Tongue (tissue), 2 donors: ENCODE data around the genes ANKFY1, MYBBP1A, ALOX15 and ARRB2.

- RAMPAGE, long total RNA = start-site peak on the minus strand at chr17:4263950-4263979, 123 and 138 reads in 2 replicates
Measured at GRCh38 chr17:4263151-4264407, at the start of gene ANKFY1. TSS of gene ANKFY1 (minus strand) at chr17:4263979.

GRCh38 chr17:4287178-4287718, 23.5 kb upstream of the ANKFY1 start:
- RAMPAGE, long total RNA = no peak

DNA sequence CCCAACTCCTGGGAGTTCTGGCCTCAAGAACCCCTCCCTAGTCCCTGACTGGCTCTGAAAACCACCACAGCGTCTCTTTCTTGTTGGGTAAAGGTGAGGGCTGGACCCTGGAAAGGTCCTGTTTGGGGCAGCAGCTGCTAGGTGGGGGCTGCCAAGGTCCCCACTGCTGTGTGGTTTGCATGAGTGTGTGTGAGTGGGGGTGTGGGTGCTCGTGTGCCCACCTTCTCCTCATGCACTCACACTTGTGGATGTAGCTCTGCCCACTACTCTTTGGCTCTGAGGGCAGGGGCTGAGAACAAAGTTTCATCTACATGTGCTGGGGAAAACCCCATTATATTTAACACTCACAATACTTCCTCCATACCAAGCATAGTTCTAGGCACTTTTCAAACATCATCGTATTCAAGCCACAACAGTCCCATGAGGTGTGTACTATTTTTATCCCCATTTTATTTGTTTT, 7.1 kb upstream of the SPNS3 start:
- RAMPAGE, long total RNA = no peak

DNA sequence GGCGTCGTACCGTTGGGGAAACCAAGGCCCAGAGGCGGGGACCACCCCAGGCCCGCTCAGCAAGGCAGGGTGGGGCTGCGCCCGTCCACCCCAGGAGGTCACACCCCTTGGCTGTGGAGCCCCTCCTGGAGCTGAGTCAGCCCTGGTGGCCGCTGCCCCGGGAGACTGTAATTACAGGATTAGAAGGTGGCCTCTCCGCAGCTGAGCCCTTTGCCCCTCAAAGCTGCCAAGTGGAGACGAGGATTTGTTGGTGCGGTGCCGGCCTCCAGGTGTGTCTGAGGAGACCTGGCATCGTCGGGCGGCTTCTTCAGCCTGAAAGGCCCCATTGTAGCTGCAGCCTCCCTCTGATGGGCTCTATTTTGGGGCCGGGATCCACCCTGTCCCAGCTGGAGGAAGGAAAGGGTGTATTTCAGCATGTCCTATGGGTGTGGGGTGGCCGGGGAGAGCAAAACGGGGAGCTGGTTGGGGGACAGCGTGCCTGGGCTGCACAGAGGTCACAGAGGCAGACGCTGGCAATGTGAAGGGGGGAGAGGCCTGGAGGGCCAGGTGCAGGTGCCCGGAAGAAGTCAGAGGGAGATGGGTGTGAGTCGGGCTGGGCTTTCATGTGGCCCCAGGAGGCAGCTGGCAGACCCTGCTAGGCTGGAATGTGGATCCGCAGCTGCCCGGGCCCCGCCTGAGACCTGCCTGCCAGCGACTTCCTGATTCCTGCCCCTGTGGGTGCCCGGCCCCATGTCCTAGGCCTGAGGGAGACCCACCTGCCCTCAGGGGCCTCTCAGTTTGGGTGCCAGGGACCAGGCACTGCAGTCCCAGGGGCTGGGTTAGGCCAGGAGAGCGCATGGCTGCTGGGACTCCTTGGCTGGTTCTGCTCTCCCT, 22.5 kb upstream of the SPNS2 start:
- RAMPAGE, long total RNA = no peak

- RAMPAGE, long total RNA = no peak
Measured at GRCh38 chr17:4499504-4500538, 1.1 kb downstream of the SPNS2 start.

GRCh38 chr17:4518813-4519560, 20.3 kb downstream of the SPNS2 start:
- RAMPAGE, long total RNA = no peak

DNA sequence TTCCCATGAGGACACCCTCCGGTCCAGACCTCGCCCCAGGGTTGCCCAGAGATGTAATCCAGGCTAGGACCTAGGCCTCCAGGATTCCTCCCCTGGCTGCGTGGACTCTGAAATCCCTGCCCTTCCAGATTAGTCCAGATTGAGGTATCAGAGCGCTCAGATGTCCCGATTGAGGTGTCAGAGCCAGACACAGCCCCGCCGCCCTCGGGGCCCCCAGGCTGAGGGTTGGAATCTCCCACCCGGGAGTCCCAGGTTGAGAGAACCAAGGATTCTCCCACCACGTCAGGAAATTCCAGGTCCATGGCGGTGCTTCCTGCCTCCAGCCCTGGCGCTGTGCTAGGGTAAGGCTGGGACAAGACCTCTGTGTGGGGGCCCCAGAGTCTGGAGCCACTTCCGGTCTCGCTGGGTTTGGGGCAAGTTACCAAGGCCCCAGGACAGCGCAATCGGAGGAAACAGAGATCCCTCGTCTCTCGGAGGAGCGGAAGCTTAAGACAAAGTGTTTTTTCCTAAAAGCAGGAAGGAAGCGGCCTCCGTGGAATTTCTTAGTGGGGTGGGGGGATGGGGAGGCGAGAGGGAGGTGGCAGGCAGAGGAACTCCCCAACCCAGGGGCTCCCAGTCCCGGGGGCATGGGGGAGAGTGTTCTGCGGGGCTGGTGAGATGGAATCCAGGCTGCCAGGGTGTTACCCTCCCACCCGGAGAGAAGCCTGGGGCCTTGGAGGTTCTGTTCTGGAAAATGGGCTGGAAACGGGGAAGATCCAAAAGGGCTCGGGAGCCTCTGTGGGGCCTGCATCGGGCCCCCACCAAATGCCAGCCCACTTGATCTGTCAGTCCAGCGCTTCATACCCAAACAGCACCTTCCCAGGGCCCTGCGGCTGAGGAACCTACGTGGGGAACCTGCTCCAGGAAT, 23.8 kb downstream of the MYBBP1A start:
- RAMPAGE, long total RNA = no peak

GRCh38 chr17:4535866-4536534, 19.2 kb downstream of the MYBBP1A start:
- RAMPAGE, long total RNA = no peak

DNA sequence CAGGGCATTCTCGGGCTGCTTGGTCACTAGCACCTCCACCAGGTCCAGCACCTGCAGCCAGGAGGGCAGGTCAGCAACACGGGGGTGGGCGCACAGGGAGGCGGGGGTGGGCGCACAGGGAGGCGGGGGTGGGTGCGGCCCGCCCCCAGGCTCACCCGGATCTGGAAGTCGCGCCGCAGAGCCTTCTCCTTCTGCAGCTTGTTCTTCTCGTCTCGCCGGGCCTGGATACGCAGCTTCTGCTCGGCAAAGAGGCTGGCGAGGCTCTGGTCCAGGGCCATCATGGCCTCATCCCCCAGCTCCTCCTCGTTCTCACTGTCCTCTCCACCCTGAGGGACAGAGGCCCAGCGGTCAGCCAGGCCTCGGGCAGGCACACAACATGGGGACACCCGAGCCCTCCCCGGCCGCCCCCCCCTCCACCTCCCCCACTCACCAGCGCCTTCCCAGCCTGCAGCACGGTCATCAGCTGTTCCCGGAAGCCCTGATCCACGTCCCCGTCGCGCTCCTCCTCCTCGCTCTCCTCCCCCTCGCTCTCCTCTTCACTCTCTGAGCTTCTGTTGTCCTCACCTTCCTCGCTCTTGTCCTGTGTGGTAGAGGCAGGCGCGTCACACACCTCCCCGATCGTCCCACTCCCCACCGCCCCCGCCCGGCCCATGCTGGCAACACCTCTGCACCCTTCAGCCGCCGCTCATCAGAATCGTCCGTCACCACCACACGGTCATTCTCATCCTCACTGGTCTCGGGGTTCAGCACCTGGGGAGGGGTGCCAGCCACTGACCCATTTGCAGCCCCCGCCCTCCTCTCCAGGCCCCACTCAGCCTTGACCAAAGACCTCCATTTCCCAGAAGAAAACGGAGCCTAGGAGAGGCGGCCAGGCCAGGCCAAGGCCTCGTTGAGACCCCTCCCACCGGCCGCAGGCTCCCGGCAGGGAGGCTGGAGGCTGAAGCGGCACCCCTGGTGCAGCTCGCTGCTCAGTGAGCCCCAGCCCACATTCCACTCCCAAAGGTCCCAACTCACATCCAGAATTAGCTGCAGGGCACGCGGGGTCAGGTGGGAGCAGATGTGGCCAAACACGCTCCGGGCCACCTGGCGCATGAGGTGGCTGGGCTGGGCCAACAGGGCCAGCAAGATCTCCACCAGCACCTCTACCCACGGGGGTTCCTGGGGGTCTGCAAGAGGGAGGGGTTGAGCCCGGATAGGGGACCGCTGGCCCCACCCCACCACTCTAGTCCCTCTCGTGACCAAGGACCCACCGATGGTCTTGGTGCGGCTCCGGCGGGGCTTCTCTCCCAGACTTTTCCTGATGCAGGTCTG, 10.1 kb downstream of the MYBBP1A start:
- RAMPAGE, long total RNA = no peak

DNA sequence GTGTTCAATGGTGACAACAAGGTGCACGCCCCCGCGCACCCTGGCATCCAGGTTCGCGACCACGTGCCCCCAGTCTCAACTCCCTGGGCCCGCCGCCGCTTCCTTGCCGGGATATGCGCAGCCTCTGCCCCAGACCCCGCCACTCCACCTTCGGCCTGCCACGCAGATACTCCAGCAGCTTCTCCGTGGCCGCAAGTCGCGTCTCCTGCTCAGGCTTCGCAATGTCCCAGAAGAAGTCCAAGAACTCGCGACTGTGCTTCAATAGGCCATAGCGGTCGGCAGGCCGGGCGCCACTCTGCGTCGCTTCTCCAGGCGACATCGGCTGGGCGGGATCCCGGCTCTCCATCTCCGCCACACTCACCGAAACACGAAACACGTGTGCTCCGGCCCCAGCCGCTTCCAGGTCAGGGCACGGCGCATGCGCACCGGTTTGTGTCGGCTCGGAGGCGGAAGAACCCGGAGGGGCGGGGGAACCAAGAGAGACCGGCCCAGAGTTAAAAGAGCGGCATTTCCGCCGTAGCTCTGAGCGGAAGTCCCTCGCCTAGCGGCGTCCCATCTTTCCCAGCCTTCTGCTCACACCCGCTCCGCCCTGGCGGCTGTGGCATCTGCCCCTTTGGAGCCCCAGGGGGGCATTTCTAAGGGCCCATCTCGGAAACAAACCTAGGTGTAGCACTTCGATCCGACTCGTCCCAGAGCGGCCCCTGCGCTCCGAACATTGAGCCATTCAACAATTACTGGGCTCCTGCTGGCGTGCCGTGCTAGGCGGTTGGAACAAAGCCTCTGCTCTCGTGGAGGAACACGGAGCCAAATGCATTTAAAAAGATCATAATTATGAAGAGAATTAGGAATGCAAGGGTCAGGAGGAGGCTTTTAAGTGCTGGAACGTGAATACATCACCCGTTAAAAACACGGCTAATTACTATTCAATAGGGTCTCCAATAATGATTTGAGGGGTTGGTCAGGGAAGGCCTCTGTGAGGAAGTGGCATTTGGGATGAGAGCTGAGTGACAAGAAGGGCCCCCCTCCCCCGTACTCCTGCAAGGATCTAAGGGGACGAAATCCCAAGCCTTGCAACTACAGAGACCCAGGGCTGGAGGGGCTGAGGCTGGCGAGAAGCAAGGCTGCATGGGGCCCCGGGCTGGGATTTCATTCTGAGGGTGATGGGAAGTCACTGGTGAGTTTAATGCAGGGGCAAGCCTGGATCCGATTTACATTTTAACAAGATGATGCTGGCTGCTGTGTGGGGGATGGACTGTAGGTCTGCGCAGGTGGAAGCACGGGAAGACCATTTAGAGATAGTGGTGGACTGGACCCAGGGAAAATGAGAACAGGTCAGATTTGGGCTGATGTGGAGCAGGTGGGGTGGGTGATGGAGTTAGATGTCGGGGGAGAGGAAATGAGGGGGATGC, at the start of gene MYBBP1A:
Gene MYBBP1A, minus strand, starts transcription at position 406 of the 1,409 bp plus-strand sequence.
- RAMPAGE, long total RNA = start-site peak on the minus strand centred at position 395 of the sequence, 66 bp wide, 39 and 43 reads in 2 replicates

DNA sequence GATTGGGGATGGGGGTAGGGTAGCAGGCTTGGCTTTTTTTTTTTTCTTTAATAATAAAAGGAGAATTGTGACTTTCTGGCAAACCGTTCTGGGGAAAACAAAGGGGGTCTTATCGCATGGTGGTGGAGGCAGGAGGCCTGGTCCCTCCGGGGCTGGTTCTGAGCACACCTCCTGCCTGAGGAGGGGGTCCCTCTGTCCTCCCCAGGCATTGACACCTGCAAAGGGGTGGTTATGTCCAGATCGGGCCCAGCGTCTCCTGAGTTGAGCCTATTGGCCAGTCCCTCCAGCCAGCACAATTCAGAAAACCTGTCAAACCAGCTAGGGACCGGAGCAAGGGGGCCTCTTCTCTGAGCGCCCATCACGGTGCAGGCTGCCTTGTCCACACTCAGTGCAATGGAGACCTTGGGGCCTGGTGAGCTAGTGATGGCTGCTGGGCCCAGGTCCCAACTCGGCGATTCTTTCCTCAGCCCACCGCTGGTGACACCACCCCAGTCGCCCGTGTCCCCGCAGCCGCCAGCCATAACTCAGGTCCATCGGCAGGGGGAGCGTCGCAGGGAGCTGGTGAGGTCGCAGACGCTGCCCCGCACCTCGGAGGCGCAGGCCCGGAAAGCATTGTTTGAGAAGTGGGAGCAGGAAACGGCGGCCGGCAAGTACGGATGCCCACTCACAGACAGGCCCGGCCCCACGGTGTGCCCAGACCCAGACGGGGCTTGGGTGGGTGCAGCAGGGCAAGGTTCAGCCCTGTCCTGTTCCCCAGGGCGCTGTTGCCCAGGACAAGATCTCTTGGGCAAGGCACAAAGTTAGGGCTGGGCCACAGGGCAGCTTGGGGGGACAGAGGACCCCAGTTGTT, 10.6 kb downstream of the SMTNL2 start:
- RAMPAGE, long total RNA = no peak

- RAMPAGE, long total RNA = no peak
Measured at GRCh38 chr17:4598014-4598733, 13.8 kb downstream of the SMTNL2 start.

DNA sequence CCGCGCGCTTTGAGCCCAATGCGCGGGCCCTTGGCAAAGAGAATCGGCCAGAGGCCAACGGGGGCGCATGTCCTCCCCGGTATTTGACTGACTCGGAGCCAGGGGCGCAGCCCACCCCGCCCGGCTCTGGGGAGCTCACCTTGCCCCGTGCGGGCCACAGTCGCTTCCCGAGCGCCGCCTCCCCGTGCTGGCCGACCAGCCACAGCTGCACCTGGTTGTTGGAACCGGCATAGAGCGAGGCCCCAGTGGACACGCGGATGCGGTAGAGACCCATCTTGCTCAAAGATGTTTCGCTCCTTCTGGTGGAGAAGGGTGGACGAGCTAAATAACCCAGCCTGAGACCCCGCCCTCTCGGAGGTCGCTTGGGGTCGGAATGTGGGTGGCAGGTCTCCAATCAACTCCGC, at the start of gene ALOX15:
Gene ALOX15, minus strand, starts transcription at position 301 of the 404 bp plus-strand sequence.
- RAMPAGE, long total RNA = no peak

GRCh38 chr17:4696319-4696852, 7.6 kb downstream of the PELP1 start:
- RAMPAGE, long total RNA = no peak

DNA sequence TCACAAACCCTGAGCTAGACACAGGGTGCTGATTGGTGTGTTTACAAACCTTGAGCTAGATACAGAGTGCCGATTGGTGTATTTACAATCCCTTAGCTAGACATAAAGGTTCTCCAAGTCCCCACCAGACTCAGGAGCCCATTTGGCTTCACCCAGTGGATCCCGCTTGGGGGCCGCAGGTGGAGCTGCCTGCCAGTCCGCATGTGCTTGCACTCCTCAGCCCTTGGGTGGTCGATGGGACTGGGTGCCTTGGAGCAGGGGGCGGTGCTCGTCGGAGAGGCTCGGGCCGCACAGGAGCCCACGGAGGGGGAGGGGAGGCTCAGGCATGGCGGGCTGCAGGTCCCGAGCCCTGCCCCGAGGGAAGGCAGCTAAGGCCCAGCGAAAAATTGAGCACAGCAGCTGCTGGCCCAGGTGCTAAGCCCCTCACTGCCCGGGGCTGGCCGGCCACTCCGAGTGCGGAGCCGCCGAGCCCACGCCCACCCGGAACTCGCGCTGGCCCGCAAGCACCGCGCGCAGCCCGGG, 1.5 kb upstream of the ARRB2 start:
- RAMPAGE, long total RNA = no peak

GRCh38 chr17:4709940-4711067, at the start of gene ARRB2:
TSS of gene ARRB2 (plus strand) at chr17:4710632.
- RAMPAGE, long total RNA = start-site peak on the plus strand at chr17:4710617-4710691, 22 and 25 reads in 2 replicates

DNA sequence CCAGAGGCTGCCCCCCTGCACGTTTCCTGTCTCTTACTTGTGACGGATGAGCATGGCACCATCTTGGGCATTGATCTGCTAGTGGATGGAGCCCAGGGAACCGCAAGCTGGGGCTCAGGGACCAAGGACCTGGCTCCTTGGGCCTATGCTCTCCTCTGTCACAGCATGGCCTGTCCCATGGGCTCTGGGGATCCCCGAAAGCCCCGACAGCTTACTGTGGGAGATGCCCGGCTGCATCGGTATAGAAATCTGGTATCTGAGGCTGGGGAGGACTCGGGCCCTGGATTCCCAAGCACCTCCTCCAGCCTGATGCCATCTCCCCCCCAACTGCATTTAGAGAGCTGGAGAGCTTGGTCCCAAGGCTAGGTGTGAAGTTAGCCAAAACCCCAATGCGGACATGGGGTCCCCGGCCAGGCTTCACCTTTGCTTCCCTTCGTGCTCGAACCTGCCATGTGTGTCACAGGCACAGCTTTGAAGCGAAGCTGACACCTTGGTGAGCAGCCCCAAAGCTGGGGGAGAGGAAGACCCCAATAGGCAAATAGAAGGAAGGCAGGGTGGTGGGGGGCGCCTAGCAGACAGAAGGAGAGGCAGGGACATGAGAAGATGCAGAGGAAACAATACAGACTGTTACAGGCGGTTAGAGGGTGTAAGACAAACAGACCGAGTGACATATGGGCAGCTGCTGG, 2.0 kb upstream of the CXCL16 start:
- RAMPAGE, long total RNA = no peak

DNA sequence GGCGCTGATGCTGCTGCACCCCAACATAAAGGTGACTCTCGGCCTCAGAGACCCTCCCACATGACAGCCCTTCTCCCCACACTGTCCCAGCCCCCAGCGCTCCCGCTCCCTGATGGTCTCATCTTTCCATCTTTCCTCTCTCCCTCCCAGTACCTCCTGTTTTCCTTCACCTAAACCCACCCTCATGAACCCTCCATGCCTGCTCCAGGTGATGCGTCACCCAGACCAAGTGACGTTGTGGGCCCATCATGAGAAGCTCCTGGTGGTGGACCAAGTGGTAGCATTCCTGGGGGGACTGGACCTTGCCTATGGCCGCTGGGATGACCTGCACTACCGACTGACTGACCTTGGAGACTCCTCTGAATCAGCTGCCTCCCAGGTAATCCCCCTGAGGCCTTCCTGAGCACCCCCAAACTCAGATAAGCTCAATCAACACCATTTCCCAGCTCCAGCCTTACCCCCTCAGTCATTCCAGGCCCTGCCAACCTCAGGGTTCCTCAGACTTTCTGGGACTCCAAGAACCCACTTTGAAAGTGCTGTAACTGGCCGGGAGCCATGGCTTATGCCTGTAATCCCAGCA, 8.7 kb downstream of the PLD2 start:
- RAMPAGE, long total RNA = no peak

- RAMPAGE, long total RNA = no peak
Measured at GRCh38 chr17:4892801-4893816, 6.2 kb upstream of the C17orf107 start.

- RAMPAGE, long total RNA = no peak
Measured at GRCh38 chr17:4972187-4972984, 4.8 kb upstream of the SPAG7 start.